HTR-8/SVneo (cell line): ENCODE results near the genes ENTPD3 and ACKR2.

GRCh38 chr3:40187756-40188255 lies 121.7 kb upstream of the EIF1B start:
- RRBS: no CpG with 5 or more reads among the region's 4 CpGs

GRCh38 chr3:40299502-40300256 lies 9.8 kb upstream of the EIF1B start:
- RRBS: no CpG with 5 or more reads among the region's 3 CpGs

DNA sequence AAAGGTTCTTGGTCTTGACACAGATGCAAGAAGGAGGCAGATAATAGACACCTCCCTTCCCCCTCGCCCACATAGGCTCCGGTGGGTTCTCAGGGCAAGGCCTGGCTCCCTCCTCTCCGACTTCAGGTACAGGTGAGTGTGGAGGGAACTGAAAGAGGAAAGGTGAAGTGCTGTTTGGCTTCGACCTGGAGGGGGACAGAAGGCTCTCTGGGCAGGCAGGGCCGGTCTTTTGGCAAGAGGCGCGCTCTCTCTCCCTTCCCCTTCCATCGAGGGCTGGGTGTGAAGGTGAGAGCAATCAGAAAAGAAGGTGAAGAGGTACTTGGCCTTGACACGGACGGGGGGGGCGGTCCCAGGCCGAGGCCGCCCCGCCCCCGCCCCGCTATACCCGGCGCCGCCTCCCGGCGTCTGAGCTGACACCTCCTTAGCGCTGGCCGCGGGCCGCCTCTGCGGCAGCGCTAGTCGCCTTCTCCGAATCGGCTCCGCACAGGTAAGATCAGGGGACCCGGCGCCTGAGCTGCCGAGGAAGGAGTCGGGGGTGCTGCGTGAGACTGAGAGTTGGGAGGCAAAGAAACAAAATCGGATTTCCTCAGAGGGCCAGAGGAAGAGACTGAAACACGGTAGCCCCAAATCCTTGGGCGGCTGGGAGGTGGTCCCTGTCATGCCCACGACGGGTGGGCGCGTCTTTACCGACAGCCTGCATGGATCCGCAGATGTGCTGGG lies at the start of gene ENTPD3:
ENTPD3 (plus strand) TSS at position 410 of the 720 bp plus-strand sequence.
- RRBS: 32% methylated on average over 8 of the region's 45 CpGs

GRCh38 chr3:40778822-40779328 lies 254.1 kb downstream of the ZNF621 start:
- RRBS: no CpG with 5 or more reads among the region's 5 CpGs

- RRBS: no CpG with 5 or more reads among the region's 4 CpGs
Observed at GRCh38 chr3:40828318-40828869, 303.6 kb downstream of the ZNF621 start.

DNA sequence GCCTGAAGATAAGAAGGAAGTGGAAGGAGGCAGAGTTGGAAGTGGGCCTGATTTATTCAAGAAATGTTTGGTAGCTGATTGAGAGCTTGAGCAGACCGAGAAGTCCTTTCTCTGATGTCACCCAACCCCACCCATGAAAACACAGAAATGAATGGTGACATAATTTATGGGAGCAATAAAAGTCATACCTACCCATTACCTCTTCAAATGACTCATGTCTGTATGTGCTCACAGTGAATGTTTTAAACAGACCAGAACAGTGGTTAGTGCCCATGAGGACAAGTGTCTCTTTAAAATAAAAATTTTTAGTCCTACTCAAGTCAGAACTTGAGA lies 39.5 kb upstream of the CTNNB1 start:
- RRBS: no CpG with 5 or more reads among the region's 1 CpG

- RRBS: no CpG with 5 or more reads among the region's 3 CpGs
Observed at GRCh38 chr3:41381695-41382905, 182.8 kb downstream of the CTNNB1 start.

DNA sequence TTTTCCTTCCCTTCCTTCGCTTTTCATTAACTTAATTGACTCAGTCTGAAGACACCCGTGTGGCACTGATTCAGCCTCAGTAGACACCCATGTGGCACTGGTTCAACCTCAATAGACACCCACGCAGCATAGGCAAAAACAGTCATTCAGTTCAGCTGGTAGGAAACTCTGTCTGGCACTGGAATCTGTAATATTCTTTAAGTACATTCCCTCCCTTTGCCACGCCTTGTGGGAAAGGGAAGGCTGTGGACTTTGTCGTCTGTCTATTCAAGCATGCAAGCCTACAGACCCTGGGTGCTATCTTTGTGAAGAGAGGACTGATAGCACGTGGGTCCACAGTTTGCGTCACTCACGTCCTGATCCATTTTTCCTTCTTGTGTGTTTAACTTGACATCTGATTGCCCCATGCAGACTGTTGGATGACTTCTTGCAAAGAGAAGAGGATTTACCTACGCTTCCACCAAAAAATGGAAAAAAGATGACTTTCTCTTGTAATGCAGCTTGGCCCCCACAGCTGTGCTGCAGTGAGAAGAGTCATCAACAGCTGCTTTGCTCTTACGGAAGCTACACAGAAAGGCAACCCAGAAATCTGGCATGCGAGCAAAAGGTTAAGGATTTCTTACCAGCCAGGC lies 278.2 kb downstream of the ULK4 start:
- RRBS: no CpG with 5 or more reads among the region's 11 CpGs

GRCh38 chr3:42032539-42033061 lies 58.6 kb upstream of the TRAK1 start:
- RRBS: no CpG with 5 or more reads among the region's 8 CpGs

DNA sequence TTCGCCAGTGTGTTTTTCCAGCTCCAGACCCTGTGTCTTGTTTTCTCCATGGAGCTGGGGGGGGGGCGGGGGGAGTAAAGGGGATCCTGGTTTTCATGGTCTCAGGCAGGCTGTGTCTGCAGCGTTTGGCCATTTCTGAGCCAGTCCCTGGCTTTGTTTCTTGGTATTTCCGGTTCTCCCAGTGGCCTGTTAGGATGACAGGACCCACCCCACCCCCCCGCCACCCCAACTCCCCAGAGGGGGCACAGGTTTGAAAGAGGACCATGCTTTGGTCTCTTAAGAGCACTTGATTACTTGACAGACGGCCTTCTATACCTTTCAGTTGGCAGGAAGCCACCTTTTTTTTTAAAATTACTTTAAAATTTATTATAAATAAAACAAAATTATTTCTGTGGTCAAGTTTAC lies 47.6 kb upstream of the TRAK1 start:
- RRBS: no CpG with 5 or more reads among the region's 6 CpGs

GRCh38 chr3:42061457-42062536 lies 29.4 kb upstream of the TRAK1 start:
- RRBS: no CpG with 5 or more reads among the region's 8 CpGs

DNA sequence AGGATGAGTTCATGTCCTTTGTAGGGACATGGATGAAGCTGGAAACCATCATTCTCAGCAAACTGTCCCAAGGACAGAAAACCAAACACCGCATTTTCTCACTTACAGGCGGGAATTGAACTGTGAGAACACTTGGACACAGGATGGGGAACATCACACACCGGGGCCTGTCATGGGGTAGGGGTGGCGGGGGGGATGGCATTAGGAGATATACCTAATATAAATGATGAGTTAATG lies 18.5 kb downstream of the TRAK1 start:
- RRBS: no CpG with 5 or more reads among the region's 4 CpGs

- RRBS: no CpG with 5 or more reads among the region's 17 CpGs
Observed at GRCh38 chr3:42159551-42160516, 68.7 kb downstream of the TRAK1 start.

DNA sequence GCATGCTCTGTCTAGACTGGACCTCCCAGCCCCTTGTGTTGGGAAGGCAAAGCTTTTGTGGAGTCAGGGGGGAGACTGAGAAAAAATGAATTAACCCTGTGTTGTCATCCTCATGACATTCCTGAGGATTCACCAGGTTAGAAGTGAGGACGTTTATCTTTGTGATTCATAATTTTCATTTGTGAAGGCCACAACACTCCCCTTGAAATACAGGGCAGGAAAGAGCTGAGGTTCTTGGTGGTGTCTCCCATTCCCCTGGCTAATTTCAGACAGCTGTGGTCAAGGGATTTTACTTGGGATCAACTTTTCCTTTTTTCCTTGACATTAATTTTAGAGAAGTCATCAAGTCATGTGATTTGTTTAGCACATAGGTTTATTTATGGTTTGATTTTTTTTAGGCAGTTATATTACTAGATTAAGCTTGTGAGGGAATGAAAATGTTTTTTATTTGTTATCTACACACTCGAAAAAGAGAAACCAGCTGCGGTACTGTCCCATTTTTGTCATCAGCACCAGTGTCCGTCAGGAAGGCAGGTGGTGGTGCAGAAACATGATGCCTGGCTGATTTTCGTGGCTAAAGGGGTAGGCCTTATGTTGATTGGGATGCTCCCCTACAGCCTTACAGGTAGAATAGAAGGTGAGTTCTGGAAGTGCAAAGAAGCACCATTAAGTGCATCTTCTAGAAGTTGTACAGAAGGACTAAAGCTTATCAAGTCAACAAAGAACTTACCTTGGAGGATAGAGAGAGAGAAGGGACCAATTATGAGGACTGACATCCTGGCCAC lies 54.8 kb downstream of the CCK start:
- RRBS: no CpG with 5 or more reads among the region's 5 CpGs

- RRBS: no CpG with 5 or more reads among the region's 4 CpGs
Observed at GRCh38 chr3:42510271-42510774, 7.9 kb downstream of the VIPR1 start.

GRCh38 chr3:42530652-42531103 lies 28.2 kb downstream of the VIPR1 start:
- RRBS: no CpG with 5 or more reads among the region's 6 CpGs

DNA sequence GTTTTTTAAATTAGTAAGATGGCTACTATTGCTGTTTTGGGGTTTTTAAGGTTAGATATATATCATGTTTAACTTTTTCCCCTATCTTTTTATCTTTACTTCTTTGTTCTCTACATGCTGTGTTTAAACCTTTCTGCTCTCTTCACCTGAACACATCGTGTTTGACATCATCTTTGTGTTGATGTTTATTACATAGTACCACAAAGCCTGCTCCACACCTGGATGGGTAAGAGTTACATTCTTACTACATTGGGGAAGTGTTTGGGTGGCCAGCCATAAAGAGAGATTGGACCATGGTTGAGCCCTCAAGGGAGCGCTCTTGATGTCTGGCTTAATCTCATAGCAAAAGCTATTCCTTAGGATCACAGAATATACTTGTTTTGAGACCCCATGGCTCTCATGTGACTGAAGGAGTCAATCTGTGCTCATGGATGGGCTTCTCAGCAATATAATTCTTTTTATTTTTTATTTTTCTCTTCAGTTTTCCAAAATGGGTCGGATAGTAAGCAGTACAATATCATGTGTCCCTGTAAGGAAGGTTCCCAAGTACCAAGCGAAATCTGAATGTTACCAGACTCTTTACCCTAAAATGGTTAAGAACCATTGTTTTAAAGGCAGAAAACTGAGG lies 23.0 kb upstream of the ZBTB47 start:
- RRBS: no CpG with 5 or more reads among the region's 4 CpGs

DNA sequence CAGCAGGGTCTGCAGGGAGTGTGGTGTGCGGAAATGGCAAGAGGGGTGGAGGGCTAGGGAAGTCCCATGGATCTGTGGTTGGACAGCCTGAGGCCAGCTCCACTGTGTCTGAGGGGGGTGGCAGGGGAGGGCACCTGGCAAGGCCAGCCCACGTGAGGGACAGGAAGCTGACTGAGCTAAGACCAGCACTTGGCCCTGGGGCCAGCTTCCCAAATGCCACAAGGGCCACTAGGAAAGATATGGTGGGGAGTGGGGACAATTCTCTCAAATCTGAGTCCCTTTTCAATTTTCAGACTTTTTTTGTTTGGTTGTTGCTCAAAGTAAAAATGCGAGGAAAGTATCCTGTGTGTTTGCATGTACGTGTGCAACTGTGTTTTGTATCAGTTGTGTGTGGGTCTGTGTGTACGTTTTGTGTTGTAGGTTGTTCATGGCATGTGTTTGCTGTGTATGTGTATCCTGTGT lies 2.0 kb upstream of the HHATL start:
- RRBS: no CpG with 5 or more reads among the region's 5 CpGs

- RRBS: no CpG with 5 or more reads among the region's 7 CpGs
Observed at GRCh38 chr3:42746366-42746899, 26.6 kb downstream of the CCDC13 start.

GRCh38 chr3:42809240-42809562 lies at the start of gene ACKR2:
Gene ACKR2, plus strand, starts transcription at chr3:42809445.
- RRBS: no CpG with 5 or more reads among the region's 4 CpGs